AG09309 (cell line): ENCODE measurements around the gene SMYD2.

- RRBS, result no CpG with 5 or more reads among the region's 1 CpG
These were observed 26.8 kb downstream of the PPP2R5A start for GRCh38 chr1:212312009-212312359.

DNA sequence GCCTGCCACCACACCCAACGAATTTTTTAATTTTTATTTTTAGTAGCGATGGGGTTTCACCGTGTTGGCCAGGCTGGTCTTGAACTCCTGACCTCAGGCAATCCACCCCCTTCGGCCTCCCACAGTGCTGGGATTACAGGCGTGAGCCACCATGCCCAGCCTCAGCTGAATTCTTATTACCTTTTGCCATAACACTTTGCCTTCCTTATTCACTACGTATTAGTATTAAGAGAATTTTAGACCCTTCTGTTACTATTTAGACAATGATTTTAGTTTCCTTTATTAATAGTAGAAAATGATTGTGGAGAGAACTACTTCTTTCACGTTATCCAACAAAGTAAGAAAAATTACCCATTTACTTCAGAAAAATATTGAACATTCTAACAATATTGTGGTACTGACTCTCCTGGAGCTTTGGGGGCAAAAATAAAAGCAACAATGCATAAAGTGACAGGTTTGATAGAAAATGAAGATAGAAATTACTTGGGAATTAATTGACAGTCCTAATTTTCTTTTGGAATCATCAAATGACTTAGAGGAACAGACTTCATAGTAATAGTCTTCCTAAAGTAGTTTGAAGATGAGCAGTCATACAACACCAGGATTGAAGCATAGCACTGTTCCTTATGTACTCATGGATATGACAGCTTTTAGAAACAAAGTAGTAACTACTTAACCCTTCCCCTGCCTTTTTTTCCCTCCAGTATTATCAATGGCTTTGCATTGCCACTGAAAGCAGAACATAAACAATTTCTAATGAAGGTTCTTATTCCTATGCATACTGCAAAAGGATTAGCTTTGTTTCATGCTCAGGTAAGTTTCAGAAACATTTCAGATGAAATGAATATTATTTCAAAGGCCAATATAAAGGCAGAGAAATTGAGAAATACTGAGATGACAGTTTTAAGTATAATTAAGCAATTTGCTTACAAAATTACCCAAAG lies 62.7 kb downstream of the PPP2R5A start:
- RRBS, result no CpG with 5 or more reads among the region's 7 CpGs

GRCh38 chr1:212434415-212435036 lies 1.8 kb downstream of the NENF start:
- RRBS, result no CpG with 5 or more reads among the region's 4 CpGs

- RRBS, result no CpG with 5 or more reads among the region's 20 CpGs
These were observed 81.3 kb downstream of the NENF start for GRCh38 chr1:212513998-212514455.

GRCh38 chr1:212557845-212559064 lies 50.3 kb upstream of the ATF3 start:
- RRBS, result 1% methylated on average over 11 of the region's 95 CpGs

DNA sequence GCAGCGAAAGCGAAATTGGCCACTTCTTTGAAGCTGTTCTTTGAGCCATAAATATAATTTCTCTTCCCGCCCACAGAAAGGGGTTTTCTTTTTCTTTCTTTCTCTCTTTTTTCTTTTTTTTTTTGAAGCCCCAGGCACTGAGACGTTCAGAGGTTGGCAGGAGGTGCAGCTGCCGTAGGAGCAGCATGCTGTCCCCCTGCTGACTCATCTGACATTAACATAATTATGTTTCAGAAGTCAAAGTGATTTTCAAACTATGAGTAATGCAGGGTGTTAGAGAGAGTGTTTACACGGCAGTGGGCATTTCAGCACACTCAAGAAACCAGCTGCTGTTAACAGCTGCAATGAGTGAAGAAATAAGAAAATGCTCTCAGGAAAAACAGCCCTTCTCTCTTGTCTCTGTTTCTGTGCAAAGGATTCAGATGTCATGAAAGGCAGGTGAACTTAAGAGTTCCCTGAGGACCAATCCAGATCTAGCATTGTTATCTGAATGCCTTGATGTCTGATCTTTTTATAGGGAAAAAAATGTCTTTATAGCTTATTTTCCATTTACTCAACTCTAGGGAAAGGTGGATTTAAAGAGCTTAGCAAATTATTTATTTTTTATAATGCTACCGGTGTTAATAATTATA lies 41.4 kb upstream of the ATF3 start:
- RRBS, result no CpG with 5 or more reads among the region's 7 CpGs

- RRBS, result no CpG with 5 or more reads among the region's 7 CpGs
These were observed 3.1 kb upstream of the ATF3 start for GRCh38 chr1:212605373-212605916.

DNA sequence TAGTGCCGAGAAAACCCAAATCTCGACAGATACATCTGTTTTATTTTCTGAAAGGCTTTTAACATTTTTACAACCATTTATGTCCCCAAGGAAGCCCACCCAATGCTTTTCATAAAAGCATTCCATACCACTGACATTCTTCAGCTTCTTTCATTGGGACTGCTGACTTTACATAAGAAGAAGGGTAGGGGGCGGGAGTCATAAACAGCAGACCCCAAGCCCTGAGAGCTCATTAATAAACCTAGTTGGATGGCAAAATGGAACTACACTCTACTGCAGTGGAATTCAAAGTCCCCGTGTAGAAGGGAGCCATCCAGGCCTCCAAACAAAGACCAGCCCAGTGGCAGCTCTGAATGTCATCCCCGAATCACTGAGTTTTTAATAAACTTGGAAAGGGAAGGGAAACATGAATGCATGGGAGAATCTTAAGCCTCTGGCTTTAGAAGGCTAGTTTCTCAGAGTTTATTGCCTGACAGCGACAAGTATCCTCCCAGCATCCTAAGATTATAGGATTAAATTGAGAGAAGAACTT lies 3.6 kb downstream of the ATF3 start:
- RRBS, result no CpG with 5 or more reads among the region's 6 CpGs

- RRBS, result no CpG with 5 or more reads among the region's 9 CpGs
These were observed 4.9 kb upstream of the GARIN4 start for GRCh38 chr1:212619270-212619845.

GRCh38 chr1:212657847-212658109 lies 33.5 kb downstream of the GARIN4 start:
- RRBS, result no CpG with 5 or more reads among the region's 3 CpGs

GRCh38 chr1:212658139-212658980 lies 34.1 kb downstream of the GARIN4 start:
- RRBS, result no CpG with 5 or more reads among the region's 17 CpGs

DNA sequence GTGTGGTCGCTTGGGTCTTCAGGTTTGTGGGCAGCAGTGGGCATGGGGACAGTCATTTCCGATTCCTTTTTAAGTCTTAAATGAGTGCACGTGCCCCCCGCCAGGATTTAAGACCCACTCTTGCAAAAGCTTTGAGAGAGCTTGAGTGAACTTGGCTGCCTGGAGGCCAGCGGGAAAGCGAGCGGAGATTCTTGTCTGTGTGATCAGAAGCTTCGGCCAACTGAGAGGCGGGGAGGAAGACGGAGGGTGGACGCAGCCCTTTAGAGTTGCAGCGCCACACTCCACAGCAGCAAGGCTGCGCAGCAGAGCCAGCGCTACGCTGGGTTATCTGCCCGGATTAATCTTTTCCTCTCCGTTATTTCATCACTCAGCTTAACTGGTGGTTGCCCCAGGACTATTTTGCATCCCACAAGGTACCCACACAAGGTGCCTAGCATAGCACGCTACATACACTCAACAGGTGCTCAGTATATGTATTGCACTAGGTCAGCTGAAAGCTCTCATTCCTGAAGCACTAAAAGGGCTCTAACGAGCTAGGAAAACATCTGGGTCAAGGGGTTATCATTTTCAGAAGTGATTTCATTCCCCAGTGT lies 1.4 kb upstream of the BATF3 start:
- RRBS, result no CpG with 5 or more reads among the region's 19 CpGs

DNA sequence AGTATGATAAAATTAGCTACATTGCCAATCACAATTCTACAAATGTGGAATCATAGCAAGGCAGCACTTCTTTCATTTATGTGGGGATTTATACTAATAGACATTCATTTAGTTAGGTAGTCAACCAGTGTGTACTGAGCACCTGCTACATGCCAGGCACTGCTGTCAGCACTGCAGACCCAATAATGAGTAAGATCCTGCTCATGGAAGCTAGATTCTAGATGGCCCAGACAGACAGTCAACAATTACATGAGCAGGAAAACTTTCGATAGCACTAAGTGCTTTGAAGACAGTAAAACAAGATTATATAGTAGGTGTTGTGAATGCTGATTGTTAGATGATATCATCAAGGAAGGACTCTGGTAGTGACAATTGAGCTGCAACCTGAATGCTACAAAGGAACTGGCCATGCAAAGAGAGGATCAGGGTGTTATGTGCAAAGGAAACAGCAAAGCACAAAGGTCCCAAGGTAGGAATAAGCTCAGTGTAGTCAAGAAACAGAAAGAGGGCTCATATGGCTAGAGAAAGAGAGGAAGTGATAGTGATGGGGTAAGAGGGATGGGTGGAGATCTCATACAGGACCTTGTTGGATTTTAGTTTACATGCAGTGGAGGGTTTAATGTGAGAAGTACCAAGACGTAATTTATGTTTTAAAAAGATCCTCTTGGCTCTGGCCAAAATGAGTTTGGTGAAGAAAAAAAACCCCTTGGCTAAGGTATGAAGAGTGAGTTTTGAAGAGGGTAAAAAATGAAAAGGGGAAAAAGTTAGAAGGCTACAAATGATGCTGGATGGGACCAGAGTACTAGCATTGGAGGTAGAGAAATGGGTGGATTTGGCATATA lies 7.1 kb downstream of the TATDN3 start:
- RRBS, result no CpG with 5 or more reads among the region's 2 CpGs

DNA sequence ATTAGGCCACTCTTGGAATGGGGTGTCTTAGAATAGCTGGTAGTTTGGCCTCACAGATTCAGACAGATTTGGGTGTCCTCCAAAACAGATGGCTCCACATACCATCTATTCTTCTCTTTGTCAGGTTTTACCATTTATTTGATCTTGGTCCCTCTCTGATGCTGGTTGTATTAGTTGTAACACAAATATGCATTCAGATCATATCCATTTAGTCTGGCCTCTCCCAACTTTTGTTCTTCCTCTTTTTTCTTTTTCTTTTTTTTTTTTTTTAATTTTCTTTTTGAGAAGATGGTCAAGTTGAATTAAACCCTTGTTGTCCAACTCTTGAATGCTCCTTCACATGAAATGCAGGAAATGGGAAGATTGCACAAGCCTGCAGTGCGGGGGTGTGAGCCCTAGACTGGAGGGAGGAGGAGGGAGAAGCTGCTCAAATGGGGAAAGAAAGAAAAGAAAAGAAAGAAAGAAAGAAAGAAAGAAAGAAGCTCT lies 275.8 kb downstream of the RPS6KC1 start:
- RRBS, result no CpG with 5 or more reads among the region's 1 CpG

DNA sequence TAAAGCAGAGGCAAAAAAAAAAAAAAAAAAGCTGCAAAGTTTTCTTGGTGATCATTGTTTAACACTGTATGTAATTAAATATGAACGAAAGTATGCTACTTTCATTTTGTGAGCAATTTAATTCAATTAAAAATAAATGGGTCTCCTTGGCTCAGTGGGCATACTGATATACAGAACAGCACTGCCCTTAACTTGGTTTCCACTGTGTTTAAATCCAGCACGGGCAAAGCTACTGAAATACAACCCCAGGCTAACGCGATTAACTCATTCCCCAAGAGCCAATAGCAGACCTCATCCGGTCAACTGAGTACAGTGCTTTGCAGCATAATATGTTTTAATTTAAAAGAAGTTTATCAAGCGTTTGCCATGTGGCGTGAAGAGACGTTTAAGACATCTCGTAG lies 118.5 kb downstream of the PROX1 start:
- RRBS, result no CpG with 5 or more reads among the region's 9 CpGs

- RRBS, result 2% methylated on average over 41 of the region's 94 CpGs
These were observed at the start of gene SMYD2 for GRCh38 chr1:214280067-214281318. TSS of gene SMYD2 (plus strand) at chr1:214281159.

GRCh38 chr1:214337356-214338191 lies 56.6 kb downstream of the SMYD2 start:
- RRBS, result no CpG with 5 or more reads among the region's 10 CpGs

DNA sequence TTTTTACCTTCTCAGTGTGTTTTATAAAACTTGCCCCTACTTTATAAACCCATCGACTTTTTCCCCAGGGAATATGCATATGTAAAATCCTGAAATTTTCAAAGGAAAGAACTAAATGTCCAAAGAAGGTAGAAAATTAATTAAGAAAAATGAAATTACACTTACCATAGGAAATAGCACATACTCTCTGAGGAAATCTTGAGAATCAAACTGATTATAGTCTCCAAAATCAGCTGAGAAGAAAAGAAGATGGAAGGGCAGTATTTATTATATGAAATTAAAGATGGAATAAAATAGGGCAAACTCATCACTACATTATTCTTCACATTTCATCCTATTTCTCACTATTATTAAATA lies 130.5 kb downstream of the SMYD2 start:
- RRBS, result no CpG with 5 or more reads among the region's 1 CpG

DNA sequence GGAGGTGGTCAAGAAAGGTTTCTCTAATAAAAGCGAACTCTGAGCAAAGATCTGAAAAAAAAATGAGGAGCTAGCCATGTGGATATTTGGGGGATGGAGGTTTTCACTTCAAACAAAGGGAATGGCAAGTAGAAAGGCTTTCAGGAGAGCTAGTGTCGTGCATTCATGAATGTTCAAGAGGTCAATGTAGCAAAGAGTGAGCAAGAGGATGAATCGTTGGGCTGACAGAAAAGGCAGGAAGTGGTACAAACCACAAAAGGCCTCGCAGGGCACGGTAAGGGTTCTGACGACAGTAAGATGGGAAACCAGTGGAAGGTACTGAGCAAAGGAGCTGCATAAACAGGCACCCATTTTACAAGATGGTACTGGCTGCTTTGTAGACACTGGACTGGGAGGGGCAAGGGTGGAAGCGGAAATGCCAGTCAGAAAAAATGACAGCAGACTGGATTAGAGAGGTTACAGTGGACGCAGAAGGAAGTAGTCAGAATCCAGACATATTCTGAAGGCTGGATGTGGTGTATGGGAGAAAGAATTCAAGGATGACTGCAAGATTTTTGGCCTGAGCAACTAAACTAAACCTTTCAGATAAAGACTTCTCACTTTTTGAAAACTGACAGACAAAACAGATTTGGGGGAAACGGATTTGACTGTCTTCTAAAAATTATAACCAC lies 123.5 kb downstream of the PTPN14 start:
- RRBS, result no CpG with 5 or more reads among the region's 9 CpGs